ENCODE data around the genes UST and PCMT1.

- RRBS = no CpG with 5 or more reads among the region's 1 CpG
Observed at GRCh38 chr6:148693785-148694184, 53.0 kb upstream of the UST start.

DNA sequence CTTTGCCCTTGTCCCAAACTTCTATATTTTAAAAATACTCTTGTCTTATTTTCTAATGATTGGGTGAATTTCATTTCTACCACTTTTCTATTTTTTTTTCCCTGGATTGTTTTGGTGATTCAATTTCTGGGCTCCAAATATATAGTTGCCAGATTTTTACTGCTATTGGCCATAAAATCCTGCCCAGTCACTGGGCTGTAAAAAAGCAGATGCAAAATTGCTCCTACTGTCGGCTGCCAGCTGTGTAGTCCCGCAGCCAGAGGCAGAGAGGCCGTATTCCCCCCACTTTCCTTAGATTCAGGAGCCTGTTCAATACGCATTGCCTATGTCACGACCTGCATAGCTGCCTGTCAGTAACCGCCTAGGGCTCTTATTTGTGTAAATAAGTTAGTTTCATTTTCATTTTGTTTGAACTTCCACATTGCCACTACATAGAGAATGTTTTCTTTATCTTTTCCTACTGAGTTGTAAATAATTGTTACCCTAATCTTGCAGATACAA lies 46.1 kb upstream of the UST start:
- RRBS = no CpG with 5 or more reads among the region's 6 CpGs

DNA sequence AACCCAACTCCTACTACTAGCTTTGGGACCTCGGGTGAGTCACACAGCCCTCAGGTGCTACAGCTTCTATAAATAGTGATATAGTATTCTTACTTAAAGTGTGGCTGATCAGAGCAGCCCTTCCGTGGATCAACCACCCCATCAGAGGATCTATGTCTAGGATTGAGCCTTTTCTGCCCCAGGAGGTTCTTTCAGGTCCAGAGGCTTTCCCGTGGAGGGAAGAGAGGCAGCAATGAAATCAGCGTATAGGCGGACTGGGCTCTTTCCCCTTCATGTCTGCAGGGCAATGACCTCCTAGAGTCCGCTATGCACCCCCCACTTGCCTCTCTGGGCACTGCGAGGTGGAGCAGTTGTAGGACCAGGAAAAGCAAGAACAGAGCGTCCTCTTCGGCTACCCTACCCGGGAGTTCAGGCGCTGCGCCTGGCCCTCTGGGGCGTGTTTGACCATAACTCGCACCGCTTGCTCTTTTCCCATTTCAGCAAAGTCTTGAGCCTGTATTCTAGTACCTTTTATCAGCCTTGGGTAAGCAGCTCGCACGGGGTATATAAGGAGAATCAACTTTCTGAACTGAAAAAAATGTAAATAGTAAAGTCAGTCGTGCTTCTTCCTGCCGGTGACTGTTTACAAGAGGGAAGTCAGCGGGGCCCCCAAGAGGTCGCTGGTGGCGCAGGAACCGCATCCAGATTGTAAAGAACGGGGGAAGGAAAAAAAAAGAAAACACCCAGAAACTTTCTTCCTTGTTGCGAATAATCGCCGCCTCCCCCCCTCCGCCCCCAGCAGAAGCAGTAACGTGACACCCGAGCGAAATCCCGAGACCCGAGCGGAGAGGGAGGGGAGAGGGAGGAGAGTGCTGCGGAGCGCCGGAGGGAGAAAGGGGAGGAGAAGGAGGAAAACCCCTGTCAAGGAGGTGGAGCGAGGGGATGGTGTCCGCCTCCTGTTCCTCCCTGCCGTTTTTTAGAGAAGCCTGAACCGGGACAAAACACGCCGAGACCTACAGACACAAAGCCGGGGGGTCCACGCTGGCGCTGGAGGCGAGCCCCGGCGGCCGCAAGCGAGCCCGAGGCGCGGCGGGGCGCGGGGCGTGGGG lies at the start of gene UST:
Gene UST, plus strand, starts transcription at position 958 of the 1,088 bp plus-strand sequence.
- RRBS = 0% methylated on average over 10 of the region's 58 CpGs

DNA sequence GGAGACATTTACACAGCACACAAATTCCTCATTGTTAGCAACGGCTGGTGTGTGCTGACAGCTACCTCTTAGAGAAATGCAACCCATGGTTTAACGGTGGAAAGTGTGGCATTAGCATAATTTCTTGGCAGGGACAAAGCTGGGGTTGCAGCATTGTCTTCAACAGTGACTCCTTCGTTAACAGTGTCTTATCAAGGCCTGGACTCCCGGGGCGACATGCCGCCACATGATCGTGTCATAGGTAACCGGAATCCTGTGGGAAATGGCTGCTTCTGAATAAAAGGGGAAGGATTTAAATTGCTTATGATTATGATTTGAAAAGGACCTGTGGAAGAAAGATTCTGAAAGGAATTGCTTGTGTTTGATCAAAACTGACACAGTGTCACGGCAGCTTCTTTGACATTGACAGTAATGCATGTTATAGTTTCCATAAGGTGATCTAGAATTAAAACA lies 128.0 kb downstream of the UST start:
- RRBS = no CpG with 5 or more reads among the region's 9 CpGs

DNA sequence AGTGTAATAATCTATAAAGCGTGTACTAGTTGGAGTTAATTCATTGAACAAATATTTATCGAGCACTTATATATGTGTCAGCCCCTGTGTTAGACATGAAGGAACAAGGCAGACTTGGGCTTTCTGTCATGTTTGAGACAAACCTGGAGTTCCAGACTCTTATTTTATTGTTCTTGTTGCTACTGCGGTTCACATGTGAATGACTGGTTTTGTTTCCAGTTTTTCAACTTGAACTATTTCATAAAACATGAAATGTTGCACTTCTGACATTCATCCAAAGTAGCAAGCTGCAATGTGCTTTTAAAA lies 205.6 kb downstream of the UST start:
- RRBS = no CpG with 5 or more reads among the region's 3 CpGs

DNA sequence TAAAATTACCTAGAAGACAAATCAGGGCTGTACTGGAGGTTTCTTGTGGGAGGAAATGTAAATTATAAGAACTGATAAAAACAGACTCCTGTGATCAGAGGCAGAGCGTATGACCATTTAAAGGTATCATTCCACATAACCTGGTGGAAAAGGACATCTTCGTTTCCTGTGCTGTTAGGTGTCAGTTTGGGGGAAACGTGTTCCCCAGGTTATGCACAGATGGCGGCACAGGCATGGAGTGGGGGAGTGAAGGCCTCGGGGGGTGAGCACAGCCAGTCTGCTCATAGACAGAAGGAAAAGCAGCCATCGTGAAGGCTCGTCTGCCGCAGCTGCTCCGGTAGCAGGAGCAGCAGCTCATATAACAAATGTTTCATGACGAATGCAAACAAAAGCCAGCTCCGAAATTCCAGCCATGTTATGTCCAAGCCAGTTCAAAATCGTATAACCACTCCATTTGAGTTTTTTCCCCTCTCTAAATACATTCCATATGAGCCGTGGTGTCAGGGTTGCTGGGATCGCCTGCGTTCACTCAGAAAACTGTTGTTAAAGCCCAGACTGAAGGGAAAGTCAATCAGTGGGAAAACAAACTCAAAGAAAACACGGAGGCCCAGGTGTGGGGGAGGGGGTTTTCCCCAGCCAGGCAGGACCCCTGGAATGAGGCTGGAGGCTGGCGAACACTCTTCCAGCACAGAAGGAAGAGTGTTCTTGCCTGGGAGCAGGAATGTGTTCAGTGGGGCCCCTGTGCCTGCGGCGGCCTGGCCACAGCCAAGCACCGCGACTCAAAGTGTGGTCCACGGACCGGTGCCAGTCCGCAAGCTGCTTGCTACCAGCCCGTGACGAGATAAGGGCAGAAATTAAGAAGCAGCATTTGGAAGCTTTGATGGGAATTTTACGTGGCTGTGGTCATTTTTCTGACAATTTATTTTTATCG lies 280.4 kb upstream of the TAB2 start:
- RRBS = no CpG with 5 or more reads among the region's 28 CpGs

DNA sequence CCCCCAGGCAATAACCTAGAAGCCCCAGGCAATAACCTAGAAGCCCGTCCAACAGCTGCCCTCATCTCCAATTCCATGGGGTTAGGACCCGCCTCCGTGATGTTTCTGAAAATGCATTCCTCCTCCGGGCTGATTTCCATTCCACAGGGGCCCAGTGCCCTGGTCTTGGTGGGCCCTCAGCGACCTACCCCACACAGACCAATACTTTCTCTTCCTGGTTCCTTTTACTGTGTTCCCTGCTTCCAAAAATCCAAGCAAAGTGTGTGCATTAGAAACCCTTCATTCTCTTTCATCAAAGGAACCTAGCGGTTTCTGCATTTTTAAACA lies 257.8 kb upstream of the TAB2 start:
- RRBS = no CpG with 5 or more reads among the region's 6 CpGs

- RRBS = no CpG with 5 or more reads among the region's 4 CpGs
Observed at GRCh38 chr6:149366270-149366962, 33.6 kb upstream of the SUMO4 start.

- RRBS = no CpG with 5 or more reads among the region's 14 CpGs
Observed at GRCh38 chr6:149495321-149496215, 10.8 kb upstream of the ZC3H12D start.

DNA sequence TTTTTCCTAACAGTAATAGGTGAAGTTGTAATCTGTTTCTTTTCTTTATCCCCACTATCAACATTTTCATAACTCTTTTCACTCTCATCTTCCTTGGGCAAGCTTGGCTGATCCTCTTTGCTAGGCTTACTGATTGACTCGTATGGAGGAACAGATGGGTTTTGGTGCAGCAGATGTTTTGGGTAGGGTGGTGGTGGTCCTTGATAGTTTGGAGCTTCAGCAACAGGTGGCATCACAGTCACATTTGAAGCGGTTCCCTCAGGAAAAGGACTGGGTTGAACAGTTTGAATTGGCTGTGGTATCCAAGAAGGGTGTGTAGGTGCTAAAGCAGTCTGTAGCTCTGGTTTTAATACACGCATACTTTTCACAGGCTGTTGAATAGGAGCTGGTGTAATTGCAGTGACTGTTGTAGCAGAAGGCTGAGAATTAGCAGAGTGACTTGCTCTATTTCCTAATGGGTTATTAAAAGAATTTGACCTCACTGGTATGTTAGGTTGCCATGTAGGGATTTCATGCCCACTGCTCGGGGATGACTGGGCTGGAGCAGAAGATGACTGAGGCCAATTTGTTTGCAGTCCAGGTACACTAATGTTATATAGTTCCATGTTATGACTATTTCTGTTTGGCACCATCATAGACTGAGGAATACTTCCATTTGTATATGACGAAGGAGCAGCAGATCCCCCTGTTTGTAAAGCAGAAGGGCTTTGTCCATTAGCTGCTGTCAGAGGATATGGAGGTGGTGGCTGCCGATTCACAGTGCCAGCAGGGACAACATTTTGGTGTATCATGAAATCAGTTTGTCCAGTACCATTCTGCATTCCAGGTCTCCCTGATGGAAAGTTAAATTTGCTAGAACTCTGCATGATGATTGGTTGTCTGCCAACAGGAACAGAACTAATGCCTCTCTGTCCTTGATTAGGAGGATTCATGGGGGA lies 34.4 kb downstream of the LATS1 start:
- RRBS = no CpG with 5 or more reads among the region's 6 CpGs

DNA sequence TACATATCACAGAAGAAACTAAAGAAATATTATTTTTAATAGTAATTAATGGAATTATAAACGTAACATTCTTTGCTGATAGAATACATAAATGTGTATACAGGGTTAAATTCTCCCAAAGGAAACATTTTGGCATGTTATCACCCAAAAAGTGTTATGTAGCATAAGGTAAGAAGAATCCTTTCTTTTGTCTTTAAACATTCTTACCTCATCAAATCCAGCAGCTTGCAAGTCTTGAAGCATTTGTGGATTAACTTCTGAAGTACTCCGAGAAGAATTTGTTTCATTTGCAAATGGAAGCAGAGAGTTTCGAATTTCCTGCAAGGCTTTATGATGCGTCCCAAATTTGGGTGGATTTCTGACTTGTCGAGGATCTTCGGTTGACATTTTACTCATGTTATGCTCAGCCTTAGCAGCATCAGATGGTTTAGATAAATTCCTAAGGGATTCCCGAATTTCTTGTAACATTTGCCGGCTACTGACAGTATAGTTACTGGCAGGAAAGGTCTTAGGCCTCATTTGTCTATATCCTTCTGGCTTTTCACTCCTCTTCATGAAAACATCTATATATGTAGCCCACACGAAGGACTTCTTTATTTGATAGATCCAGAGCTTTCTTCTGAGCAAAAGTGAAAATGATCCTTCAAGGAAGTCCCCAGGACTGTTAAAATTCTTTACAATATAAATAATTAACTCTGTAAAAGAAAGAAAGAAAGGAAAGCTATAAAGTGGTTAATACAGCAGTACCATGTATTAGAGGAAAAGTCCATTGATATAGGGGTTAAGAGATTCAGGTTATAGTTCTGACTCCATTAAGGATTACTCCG lies 16.1 kb downstream of the LATS1 start:
- RRBS = no CpG with 5 or more reads among the region's 10 CpGs

DNA sequence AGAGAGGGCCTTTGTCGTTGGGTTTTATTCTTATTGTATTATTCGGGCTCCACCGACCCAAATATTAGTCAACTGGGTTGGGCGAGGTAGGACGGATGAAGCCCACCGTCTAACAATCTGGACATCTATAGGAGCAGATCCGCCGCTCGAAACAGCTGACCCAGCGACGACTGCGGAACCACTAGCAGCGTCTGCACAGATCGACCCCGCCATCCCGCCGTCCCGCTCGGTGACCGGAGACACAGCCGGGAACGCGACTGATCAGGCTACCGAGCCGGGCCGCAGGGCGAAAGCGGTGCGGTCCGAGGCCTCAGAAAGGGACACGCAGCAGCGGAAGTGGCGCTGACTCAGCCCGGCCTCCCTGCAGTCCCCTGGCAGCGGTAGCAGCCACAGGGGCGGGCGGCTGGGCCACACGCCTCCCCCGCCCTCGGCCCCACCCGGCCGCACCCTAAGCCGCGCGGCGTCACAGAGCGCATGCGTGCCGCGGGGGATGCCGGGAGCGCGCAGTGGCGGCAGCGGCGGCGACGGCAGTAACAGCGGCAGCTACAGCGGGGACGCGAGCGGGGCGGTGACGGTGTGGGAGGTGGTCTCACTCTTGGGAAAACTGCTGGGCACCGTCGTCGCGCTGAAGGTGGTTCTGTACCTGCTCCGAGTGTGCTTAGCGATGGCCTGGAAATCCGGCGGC lies at the start of gene PCMT1:
Gene PCMT1, plus strand, starts transcription at position 504 of the 685 bp plus-strand sequence.
- RRBS = 3% methylated on average over 18 of the region's 73 CpGs

GRCh38 chr6:149749923-149750839 lies 640 bp downstream of the PCMT1 start:
- RRBS = 1% methylated on average over 10 of the region's 48 CpGs

DNA sequence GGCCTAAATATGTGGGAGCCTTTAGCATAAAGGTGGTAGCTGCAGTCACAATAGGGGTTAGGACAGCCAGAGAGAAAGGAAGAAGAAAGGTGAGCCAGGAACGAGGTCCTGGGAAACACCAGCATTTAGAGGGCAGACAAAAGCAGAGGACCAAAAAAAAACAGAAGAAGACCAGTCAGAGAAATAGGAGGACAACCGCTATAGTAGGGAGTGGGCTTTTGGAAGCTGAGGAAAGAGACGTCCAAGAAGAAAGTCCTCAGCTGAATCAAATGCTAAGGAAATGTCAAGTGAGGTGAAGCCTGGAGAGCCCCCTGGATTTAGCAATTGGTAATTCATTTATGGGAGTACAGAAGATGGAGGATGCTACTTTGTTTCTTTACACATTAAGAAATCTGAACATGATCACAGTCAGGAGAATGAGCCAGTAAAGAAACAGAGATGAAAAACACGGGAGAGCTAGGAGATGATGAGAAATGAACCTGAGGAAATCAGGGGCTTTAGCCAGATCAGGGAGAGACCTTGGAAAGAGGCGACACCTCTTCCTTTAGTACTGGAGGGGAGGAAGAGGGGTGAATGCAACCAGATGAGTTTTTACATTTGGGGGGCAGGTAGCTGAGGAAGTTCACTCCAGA lies 41.1 kb downstream of the LRP11 start:
- RRBS = no CpG with 5 or more reads among the region's 5 CpGs

DNA sequence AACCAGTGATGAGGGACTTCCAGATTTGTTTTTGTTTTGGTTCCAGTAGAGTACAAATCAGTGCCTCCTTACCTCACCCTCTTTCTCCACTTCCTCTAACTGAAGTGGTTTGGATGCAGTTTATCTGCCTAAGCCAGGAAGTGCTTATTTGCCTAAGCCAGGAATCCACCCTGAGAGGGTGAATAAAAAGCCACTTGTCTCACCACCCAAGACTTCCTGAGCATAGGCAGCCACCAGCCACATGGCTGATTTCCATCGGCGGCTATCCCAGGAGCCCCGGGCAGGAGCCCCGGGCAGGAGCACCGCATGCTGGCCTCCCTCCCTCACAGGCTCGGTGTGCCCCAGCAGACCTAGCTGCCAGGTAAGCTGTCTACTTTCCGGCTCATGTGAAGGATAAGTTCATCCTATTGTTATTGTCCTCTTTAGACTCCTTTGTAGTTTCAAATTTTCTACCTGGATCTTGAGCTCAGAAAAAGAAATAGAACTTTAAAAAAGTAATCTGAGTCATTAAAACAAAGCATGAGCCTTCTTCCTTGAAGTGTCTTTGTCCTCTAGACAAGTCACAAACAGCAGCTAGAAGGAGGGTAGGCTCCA lies 11.9 kb downstream of the LRP11 start:
- RRBS = 95% methylated on average over 3 of the region's 7 CpGs

- RRBS = no CpG with 5 or more reads among the region's 5 CpGs
Observed at GRCh38 chr6:149854901-149855468, 9.2 kb downstream of the LRP11 start.

DNA sequence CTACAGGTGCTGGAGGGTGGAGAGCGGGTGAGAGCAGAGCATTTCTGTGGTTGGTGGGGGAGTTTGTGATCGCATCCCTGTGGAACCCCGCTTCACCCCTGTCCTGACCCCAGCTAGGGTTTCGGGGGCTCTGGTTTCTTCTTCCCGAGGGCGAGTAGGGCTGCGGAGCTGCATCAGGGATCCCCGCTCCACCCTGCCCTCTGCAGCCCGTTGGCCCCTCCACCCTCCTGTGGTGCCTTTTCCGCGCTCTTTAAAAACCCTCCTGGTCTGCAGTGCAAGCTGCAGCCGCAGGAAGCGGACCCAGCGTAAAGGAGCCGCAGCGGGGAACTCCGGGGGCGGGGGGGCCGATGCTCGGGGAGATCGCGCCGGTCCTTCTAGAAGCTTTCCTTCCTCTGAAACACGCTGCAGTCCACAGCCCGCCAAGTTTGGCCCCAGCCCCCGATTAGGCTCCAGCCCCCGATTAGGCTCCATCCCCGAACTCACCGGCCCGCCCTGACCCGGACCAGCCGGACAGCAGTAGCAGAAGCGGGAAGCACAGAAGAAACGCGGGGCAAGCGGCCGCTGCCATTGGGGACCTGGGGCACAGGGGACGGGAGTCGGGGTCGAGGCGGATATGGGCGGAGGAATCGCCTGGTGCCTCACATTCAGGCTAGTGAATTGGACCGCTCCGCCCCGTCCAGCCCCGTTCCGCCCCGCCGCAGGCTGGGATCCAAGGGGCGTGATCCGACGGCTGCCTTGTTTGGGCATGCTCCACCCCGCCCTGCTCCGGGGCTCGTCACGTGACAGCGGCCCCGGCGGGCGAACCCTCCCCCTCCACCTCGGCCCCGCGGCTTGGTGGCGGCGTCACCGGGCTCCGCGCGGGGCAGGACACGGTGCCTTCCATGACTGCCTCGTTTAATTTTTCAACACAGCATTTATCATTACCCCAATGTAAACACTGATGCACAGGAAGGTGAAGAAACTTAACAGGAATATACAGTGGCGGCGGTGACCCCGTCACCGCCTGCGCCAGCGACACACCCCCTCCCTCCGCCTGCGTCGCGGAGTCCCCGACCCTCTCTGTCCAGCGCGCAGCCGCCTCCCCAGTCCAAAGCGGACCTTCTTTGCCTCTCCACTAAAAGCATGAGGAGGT lies 20.4 kb downstream of the RAET1L start:
- RRBS = 2% methylated on average over 19 of the region's 87 CpGs

DNA sequence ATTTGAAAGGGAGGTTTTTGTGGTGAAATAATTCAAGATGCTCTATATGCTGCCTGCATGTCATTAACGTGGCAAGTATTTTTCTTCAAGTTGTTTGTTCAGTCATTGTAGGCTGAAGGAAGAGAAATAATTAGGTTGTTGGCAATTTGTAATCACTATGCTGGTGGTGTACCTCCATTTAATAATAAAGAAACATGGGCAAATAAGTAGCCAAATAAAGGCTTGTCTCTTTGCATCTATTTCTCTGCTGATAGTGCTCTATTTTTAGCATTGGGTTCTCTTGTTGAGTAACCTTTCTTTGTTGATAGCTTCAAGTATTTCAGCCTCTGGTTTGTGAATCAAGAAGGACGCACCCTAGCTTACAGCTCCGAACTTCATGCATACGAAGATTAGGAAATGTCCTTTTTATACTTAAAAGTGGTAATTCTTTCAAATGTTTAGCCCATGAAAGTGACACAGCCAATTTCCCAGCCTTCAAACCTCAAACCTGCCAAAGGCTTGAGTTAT lies 2.5 kb downstream of the PPP1R14C start:
- RRBS = no CpG with 5 or more reads among the region's 4 CpGs

DNA sequence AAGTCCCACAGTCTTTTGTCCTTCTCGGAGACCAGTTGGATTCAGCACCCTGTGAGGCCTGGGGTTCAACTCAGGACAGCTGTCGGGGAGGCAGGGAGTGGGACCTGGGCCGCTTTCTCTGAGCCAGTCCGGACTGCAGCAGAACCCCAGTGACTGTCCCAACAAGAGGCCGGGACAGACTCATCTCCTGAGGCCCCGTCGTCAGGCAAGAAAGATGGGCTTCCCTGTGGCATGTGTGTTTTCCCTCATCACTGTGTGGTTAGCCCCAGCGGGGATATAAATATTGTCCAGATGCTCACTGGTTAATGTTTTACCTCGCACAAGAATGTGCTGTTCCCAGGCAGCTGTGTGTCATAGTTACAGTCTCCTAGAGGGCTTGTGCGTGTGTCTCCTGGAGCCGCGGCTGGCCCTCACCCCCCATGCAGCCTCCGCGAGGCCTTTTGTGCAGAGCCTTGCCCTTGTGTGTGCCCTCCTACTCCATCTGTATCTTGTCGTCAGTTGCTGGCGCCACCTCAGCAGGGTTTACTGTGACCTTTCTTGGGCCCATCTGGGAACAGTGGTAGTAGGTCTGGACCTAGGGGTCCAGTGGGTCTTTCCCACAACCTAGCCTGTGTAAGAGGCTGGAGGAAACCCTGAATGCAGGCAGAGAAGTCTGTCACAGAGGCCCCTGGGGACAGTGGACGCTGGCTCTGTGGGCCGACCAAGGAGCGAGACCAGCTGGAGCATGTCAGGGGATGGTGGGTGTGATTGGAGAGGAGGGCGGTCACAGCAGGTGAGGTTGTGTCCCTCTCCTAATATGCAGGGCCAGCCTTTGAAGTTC lies 35.0 kb downstream of the PPP1R14C start:
- RRBS = no CpG with 5 or more reads among the region's 20 CpGs

- RRBS = no CpG with 5 or more reads among the region's 4 CpGs
Observed at GRCh38 chr6:150191400-150192130, 48.7 kb downstream of the PPP1R14C start.

Measured in AG08470 (cell line).